PC-3 (cell line): ENCODE data around the genes HHIP and DCLK2.

GRCh38 chr4:144645532-144646435 is at the start of gene HHIP:
Gene HHIP (plus strand): TSS chr4:144646156.
- RAMPAGE, long total RNA = no peak

- RAMPAGE, long total RNA = no peak
Measured at GRCh38 chr4:145340198-145340658, 141.4 kb upstream of the SMAD1 start.

DNA sequence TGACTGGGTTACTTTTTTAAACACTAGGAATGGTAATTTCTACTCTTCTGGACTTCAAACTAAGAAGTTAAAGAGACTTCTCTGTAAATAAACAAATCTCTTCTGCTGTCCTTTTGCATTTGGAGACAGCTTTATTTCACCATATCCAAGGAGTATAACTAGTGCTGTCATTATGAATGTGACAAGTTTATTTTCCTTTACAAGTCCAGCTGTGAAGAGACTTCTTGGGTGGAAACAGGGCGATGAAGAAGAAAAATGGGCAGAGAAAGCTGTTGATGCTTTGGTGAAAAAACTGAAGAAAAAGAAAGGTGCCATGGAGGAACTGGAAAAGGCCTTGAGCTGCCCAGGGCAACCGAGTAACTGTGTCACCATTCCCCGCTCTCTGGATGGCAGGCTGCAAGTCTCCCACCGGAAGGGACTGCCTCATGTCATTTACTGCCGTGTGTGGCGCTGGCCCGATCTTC is 32.8 kb downstream of the SMAD1 start:
- RAMPAGE, long total RNA = no peak

DNA sequence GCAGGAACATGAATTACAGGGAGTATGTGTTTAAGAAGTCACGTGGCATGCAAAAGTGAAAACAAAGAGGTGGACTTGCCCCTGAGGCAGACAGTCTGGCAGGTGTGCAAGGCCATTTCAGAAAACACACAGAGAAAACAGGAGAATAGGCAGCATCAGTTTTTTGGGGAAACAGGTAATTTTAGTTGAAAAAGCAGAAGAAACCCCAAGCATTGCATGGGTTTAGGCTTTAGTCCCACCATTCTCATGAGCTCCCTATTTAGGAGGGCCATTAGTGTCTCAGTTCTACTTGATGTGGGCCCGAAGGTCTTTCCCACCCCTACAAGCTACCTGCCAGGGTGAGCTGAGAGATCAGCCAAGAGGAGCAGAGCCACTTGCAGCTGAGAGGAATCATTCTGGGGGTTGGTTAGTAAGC is 29.6 kb downstream of the C4orf51 start:
- RAMPAGE, long total RNA = no peak

DNA sequence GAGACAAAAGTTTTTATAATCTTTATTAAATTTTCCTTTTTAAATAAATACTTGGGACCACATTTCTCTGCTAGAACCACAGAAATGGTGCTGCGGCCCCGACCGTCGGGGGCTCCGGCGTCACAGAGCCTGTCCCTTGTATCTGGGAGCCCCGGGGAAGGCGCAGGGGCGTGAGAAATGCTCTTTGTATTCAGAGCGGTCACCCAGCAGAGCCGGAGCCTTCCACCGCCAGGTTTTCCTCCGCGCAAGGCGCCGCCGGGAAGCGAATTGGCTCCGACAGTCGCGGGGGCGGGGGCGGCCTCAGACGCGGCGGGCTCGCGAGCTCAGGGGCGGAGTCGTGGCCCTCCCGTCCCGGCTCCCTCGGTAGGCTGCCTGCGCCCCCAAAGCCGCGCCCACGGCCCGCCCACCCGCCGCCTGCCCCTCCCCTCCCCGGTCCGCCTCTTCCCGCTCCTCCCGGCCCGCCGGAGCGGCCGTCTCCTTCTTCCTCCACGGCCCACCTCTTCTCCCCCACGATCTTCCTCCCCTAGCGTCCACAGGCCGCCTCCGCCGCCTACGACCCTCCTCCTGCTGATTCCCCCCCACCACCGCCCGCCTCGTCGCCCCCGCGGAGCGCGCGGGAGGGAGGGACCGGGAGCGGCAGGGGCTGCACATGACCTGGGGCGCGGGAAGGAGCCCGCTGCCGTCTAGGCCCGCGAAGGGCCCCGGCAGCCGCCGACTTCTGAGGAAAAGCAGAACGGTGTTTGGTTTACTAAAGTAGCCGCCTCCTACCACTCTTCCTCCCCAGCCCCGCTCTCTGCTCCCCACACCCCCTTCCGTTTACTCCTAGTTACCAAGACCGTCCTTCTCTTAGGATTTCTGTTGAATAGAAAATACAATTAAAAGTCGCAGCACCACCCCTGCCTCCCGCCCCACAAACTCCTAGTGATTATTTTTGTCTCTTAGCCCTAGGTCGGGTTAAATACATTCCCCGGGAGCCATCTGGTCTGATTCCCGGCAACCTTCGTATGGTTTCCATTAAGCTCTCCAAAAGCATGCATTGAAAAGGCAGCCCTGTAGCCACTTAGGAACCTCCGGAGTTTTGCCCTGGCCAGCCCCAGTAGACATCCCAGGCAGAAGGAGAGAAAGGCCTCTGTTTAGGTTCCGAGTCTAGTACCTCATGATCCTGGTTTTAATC is 53.2 kb downstream of the C4orf51 start:
- RAMPAGE, long total RNA = no peak

DNA sequence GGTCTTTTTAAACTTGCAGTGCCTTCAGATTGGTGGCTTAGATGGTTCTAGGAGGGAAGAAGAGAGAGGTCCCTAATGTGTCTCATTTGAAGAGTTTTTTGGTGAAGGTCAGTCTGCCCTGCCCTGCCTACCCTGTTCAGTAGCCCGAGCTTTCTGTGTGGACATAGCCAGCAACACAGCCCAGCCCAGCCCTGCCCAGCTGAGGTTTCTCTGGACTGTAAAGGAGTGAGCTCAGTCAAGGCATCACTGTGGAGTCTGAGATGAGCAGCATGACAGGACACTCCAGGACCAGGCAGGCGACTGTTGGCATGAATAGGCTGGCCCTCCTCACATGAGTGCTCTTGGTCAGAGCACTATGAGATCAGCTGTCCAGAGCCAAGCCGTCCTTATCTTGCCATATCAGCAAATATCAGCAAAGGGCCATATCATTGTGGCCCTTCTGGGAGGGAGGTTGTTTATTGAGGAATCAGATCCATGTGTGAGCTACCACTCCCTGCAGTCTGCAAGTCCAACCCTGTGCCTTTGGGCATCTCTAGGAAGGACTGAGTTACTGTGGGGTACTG is 30.9 kb downstream of the REELD1 start:
- RAMPAGE, long total RNA = no peak

DNA sequence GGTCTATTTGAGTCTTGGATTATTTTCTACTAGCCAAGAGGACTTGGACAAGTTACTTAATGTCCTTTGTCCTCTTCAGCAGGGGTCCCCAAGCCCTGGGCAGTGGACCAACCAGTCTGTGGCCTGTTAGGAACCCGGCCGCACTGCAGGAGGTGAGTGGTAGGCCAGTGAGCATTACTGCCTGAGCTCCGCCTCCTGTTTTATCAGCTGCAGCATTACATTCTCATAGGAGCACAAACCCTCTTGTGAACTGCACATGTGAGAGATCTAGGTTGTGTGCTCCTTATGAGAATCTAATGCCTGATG is 151.4 kb downstream of the REELD1 start:
- RAMPAGE, long total RNA = no peak

DNA sequence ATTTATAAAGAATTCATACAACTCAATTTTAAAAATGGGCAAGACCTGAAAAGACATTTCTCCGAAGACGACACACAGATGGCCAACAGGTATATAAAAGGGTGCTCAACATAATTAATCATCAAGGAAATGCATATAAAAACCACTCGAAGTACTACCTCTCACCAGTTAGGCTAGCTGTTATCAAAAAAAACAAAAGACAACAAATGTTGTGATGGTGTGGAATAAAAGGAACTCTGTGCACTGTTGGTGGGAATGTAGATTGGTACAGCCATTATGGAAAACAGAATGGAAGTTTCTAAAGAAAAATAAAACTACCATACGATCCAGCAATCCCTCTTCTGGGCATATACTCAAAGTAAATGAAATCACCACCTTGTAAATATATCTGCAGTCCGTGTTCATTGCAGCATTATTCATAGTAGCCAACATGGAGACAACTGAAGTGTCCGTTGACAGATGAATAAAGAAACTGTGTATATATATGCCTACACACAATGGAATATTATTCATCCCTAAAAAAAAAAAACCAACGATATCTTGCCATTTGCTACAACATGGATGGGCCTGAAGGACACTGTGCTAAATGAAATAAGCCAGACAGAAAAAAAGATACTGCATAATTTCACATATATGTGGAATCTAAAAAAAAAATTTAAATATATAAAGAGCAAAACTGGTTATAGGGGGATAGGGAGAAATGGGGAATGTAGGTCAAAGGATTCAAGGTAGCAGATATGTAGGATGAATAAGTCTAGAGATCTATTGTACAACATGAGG is 19.7 kb downstream of the TMEM184C start:
- RAMPAGE, long total RNA = no peak

DNA sequence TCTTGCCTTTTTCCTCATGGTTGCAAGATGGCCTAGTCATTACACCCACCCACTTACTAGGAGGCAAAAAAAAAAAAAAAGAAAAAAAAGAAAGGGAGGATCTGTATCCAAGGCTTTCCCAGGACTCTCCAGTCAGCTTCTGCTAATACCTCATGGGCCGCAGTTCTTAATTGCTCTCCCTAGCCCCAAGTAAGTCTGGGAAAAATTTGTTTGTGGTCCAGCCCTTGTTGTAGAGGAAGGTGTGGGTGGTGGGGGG is 24.1 kb downstream of the ARHGAP10 start:
- RAMPAGE, long total RNA = no peak

- RAMPAGE, long total RNA = no peak
Measured at GRCh38 chr4:147863968-147864394, 132.1 kb downstream of the ARHGAP10 start.

GRCh38 chr4:147866222-147867061 is 134.6 kb downstream of the ARHGAP10 start:
- RAMPAGE, long total RNA = no peak

- RAMPAGE, long total RNA = no peak
Measured at GRCh38 chr4:147925772-147926791, 194.2 kb downstream of the ARHGAP10 start.

- RAMPAGE, long total RNA = no peak
Measured at GRCh38 chr4:148060365-148061513, 328.9 kb downstream of the ARHGAP10 start.

DNA sequence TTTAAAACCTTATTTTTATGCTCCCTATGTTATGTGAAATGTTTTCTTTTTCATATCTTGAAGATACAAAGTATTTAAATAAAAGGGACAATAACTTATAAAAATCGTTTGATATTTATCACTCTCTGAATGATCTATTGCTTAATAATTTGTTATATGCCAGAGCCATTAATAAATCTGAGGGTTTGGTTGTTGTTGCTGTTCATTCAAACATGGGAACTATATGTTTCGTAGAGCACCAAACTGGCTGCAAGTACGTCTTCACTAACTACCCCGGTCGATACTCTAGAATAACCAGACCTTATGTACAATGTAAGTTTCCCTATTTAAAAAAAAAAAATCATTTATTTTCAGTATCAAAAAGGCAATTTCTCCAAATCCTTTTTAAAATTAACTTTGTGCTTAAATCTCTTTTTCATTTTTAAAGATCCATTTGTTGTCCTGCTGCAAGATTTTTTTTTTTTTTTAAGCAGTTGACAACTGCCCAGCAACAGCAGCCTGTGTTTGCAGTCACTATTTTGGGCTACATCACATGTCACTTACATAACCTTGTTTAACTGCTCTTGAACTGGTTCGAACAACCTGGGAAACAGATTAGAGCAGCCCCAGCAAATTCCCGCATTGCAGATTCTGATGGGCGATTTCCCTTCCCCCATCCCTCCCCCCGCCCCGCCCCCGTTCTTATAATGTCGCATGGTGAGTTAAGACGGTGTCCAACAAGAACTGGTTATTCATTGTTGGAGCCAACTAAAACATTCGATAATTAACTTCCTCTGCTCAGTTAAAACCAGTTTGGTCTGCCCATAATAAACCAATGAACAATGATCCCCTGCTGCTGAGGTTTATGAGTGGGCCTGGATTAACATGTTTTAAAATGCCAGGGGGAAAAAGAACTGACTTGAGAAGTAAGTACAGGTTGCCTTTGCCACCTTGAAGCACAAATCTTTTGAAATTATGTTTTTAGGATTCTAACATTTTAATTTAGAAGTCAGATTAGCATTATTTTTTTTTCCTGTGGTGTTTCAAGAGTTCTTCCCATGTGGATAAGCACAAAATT is 238.9 kb downstream of the NR3C2 start:
- RAMPAGE, long total RNA = no peak

GRCh38 chr4:148436165-148436461 is 6.1 kb downstream of the NR3C2 start:
- RAMPAGE, long total RNA = no peak

DNA sequence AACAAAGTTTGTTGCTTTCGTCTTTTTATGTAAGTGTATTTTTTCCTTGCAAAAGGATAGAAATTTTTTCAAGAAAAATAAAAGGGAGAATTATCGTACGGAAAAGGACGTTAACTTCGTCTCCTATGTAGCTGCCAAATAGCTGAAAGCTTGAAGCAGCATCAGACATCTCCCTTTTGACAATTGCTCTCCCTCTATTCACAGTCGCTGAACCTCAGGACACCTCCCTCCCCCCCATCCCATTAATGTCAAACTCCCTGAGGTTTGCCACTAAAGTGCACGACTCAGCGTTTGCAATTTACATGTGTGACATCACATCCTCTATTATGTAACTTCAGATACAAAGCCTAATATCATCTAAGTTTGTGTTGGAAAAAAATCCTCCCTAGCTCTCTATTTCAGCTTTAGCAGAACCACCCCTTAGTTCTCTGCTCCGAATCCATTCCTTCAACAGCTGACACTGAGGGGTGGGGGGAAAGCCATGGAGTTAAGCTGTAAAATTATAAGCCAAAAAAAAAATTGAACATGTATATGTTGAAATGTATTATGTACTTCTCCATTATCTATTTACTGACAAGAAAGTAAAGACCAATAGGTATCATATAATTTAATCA is 5.5 kb upstream of the NR3C2 start:
- RAMPAGE, long total RNA = no peak

GRCh38 chr4:148842596-148843219 is 400.5 kb upstream of the NR3C2 start:
- RAMPAGE, long total RNA = no peak

DNA sequence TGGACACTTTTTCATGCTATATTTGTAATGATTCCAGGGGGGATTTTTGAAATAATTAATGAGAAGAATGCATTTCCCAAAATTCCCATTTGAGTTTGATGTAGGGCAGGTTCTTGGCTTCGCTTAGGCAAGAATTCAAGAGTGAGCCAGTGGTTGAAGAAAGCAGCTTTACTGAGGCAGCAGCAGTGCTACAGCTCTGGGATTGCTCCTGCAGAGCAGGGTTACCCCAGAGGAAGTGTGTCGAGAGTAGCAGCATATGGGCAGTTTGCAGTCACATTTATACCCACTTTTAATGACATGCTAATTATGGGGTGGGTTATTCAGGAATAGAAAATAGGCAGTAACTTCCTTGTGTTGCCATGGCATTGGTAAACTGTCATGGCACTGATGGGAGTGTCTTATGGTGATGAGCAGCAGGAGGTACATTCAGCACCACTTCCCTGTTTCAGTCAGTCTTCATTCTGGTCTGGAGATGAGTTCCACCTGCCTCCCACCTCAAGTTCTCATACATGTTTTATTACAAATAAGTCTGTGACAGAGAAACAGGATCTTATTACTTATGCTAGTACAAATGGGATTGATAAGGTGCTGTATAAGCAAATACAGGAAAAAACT is 38.5 kb upstream of the DCLK2 start:
- RAMPAGE, long total RNA = no peak

DNA sequence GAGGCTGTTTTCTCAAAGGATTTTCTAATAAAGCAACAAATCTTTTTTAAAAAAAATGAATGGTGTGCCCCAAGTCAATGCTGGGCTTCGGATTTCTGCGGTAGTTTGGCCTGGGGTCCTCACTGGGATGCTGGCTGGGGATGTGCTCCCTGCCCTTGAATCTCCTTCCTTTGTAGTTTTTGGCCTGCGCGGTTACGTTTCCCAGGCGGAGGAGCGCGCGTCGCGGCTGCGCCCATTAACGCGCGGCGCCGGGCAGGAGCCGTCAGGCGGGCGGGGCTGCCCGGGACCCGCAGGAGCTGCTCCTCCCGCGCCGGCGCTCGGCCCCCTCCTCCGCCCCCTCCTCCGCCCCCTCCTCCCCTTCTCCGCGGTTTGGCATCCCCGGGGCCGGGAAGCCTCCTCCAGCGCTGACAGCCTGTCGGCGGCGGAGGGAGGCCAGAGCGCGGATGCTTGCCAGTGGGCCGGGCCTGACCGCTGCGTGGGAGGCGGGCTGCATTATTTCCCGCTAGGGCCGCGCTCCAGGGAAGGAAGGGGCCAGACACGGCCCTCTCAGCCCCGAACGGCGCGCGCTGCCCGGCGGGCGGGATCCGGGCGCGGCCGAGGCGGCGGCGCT is at the start of gene DCLK2:
Gene DCLK2, plus strand, starts transcription at position 534 of the 610 bp plus-strand sequence.
- RAMPAGE, long total RNA = no peak

- RAMPAGE, long total RNA = no peak
Measured at GRCh38 chr4:150078522-150079109, 371 bp downstream of the DCLK2 start.